Metastatic Liver Carcinoma in the Lung (tissue), 2 donors: ENCODE measurements around the genes SPRED2 and CNRIP1.

DNA sequence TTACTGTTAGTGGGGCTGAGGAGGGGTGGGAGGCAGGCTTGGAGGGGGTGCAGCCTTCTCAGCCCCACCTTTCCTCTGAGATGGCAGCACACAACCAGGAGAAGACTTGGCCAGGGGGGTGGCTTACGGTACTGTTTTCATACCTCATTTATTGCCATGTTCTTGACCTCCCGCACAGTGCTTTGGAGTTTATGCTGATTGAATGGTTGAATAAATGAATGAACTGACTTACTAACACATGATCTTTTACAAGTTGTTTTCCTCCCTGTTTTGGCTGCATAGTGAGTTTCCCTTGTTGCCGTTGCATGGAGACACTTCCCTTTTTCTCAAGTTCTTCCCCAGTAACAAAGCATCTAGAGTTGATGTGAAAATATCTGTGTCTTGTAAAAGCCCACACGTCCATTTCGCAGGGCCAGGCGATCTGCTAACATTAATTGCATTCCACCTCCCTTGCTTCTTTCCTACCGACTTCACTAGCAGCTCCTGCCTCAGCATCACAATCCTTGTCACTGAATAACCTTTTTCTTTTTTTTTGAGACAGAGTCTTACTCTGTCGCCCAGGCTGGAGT, 35.7 kb upstream of the RAB1A start:
- PRO-cap, 2 experiments, result peak in 1 of 2 experiments; most common plus-strand start position 403 of the sequence (in 1); most common minus-strand start position 184 of the sequence (in 1)

DNA sequence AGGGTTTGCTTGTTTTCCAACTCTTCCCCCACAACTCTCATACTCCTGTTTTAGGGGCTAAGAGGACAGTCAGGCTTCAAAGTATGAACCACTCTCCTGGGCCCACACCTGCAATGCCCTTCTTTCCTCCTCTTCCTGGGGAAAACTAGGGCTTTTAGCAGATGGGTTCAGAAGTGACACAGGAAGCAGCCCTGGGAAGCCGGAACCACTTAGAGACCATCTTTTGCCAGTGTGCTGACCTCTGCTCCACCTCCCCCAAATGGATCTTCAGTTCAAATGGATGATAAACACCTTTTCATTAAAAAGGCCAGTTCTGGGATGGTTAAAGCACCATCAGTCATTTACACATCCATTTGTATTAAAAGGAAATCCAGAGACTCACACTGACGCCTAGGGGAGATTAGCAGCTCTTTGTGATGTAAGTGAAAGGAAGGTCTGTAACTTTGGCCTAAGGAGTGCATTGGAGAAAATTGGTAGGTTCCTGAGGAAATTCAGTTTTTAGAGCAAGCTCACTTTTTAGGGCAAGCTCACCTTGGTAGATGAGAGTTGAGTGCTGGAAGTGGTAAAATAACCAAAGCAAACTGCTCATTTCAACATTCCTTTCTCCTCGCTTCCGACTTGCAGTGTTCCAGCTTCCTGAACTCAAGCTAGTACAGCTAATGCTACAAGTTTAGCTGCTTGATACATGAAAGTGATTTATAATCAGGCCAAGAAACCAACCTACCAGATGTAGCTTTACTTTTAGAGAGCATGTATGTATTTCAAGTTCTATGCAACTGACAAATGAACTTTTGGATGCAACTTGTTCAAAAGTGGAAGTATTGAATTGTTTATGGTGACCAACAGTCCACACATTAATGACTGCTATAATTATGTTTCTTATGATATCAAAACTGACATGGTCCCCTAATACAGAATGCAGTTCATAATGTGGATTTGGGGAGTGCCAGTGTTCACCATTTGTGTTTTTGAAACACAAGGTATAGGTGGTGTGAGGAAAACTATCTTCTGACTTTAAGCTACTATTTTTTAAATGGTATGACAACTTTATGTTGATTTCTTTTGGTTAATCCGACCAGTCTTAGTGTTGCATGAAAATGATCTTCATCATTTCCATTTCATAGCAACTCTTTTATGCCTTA, 47.8 kb downstream of the ACTR2 start:
- PRO-cap, 2 experiments, result no peak in any of the 2 experiments

GRCh38 chr2:65366512-65367020, 65.8 kb downstream of the SPRED2 start:
- PRO-cap, 2 experiments, result no peak in any of the 2 experiments

- PRO-cap, 2 experiments, result no peak in any of the 2 experiments
These were observed 36.9 kb downstream of the SPRED2 start for GRCh38 chr2:65395419-65396079.

DNA sequence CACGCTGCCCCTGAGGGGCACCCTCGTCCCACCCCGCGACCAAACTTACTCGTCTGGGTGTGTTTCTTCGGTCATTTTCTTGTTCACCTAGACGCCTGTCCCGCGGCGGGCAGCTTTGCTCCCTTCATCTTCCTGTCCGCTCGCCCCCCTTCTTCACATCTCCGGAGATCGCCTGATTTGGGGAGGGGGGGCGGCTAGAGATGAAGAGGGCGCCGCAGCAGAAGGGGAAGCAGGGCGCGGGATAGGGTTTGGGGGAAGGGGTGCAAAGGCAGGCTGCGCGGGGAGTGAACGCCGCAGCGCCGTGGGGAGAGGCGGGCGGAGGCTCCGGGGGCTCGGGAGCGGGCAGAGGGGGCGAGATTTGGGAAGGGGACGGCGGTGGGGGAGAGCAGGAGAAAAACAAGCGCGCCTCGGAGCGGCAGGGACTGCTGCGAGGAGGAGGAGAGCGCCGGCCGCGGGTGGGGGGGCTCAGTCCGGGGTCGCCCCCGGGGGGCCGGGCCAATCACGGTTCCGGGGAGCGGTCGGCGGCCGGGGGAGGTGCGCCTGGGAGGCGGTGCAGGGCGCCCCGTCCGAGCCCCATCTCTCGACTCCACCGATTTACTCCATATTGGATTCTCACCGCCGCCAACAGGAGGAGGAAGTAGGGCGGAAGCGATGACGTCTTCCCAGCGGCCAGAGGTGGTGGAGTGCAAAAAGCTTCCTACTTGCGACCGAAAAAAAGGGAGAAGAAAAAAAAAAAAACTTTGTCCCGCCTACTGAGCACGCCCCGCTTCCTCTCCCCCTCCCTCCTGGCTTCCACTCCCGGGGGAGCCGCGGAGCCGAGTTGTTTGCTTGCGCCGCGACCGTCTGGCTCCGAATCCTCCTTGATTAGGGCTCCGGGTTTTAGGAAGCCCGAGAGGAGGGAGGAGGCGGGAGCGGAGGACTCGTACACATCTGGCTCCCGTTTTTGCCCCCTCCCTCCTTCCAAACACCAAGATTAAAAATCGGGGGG, at the start of gene SPRED2:
SPRED2 (minus strand) TSS at position 687 of the 988 bp plus-strand sequence.
- PRO-cap, 2 experiments, result peak in 2 of 2 experiments; most common plus-strand start position 795 of the sequence (in 2); most common minus-strand start position 142 of the sequence (in 1)

GRCh38 chr2:65545685-65546376, 113.4 kb upstream of the SPRED2 start:
- PRO-cap, 2 experiments, result no peak in any of the 2 experiments

GRCh38 chr2:65608448-65608798, 176.0 kb upstream of the SPRED2 start:
- PRO-cap, 2 experiments, result no peak in any of the 2 experiments

DNA sequence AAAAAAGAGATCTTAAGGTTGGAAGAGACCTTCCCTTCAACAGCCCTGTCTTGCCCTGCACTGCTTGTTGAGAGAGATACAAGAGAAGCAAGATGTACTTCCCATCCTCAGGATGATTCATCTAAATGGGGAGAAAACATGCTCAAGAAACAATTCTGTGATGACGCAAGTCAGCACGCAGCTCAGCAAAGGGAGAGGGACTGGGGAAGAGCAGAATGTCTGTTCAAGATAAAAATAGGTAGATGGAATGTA, 198.2 kb upstream of the SPRED2 start:
- PRO-cap, 2 experiments, result no peak in any of the 2 experiments

DNA sequence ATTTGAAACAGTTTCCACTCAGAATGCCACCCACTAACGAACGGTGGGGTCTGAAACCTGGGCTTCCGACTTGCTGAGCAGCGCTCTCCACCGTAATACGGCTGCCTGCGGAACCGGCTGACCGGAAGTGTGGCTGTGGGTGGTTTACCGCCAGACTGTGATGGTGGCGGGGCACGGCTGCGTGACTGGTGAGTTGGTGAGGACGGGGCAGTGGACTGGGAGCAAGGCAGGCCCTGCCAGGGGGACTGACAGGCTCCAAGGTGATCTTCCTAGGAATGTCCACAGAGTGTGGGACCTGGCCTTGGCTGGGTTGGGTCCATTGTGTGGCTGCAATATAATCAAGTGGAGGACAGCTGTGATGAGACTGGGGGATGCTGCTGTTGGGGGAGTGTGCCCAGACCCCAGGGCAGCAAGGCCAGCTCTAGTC, 357.6 kb upstream of the SPRED2 start:
- PRO-cap, 2 experiments, result no peak in any of the 2 experiments

- PRO-cap, 2 experiments, result no peak in any of the 2 experiments
These were observed 386.8 kb upstream of the SPRED2 start for GRCh38 chr2:65819031-65819741.

GRCh38 chr2:66007103-66007318, 427.9 kb upstream of the MEIS1 start:
- PRO-cap, 2 experiments, result no peak in any of the 2 experiments

GRCh38 chr2:66439038-66439615, 4.2 kb downstream of the MEIS1 start:
- PRO-cap, 2 experiments, result no peak in any of the 2 experiments

GRCh38 chr2:66575729-66576356, 140.9 kb downstream of the MEIS1 start:
- PRO-cap, 2 experiments, result peak in 2 of 2 experiments; most common plus-strand start chr2:66576083 (in 2)

DNA sequence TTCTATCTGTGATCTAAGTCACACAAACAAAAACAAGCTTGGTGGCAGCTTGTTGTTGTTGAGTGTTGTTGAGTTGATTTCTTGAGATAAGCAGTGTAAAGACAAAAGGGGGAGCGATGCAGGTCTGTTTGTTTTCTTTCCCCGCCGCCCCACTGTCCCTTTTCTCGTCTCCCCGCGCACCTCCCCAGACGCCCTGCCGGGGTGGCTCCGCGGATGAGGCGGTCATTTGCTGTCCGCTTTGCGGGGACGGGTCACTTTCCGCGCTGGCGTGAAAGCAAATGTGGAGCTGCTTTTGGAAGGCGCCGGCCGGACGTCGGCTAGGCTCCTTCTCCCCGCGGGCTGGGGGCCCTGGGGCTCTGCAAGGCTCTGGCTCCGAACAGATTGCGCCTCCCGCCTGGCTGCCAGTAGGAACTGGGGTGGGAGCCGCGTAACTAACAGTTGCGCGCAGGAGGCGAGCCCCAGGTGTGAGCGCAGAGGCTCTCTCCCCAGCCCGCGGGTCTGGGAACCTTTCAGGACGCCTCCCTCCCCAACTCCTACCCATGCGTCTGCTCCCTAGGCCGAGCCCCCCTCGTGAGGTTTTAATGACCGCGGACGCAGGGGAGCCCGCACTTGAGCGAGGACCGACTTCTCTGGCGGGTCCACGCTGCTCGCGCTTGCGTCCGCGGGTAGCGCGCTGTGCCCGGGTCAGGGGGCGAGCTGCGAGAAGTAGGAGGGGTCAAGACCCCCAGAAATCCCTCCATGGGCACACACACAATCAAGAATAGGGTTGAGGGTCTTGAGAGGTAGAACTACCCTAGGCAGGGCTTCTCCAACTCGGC, 146.6 kb downstream of the MEIS1 start:
- PRO-cap, 2 experiments, result peak in 2 of 2 experiments; most common plus-strand start position 277 of the sequence (in 1); most common minus-strand start position 154 of the sequence (in 1)

DNA sequence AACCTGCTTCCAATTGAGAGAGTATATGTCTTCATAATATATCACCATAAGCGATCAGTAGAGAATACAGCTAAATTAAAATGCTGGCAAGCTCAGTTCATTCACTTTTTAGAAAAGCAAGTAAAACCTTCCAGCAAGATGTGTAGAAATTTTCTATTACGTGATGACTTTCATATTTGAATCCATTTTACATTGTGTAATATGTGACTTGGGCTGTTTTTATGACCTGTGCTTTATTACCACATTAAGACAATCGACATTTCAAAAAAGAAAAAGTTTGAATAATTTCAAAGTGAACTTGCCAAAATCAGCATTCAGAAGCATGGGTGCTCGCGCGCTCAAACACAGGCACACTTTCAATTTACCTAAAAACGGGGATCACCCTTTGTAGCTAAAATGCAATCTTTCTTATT, 253.1 kb downstream of the MEIS1 start:
- PRO-cap, 2 experiments, result no peak in any of the 2 experiments

DNA sequence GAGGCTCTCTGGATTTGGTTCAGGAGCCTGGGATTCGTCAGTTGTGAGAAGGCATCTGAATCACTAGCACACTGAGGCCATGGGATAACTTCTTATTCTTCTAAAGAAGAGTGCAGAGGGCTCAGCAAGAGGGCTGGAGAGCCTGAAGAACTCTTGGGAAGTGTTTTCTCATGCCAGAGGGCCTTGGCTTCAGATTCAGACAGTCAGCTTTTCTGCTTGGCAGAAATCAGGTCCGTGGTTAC, 332.0 kb upstream of the ETAA1 start:
- PRO-cap, 2 experiments, result no peak in any of the 2 experiments

DNA sequence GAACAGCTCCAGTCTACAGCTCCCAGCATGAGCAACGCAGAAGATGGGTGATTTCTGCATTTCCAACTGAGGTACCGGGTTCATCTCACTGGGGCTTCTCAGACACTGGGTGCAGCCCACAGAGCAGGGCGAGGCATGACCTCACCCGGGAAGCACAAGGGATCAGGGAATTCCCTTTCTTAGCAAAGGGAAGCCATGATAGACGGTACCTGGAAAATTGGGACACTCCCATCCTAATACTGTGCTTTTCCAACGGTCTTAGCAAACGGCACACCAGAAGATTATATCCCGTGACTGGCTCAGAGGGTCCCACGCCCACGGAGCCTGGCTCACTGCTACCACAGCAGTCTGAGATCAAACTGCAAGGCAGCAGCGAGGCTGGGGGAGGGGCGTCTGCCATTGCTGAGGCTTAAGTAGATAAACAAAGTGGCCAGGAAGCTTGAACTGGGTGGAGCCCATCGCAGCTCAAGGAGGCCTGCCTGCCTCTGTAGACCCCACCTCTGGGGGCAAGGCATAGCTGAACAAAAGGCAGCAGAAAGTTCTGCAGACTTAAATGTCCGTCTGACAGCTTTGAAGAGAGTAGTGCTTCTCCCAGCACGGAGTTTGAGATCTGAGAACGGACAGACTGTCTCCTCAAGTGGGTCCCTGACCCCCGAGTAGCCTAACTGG, 1.1 kb upstream of the C1D start:
- PRO-cap, 2 experiments, result no peak in any of the 2 experiments

DNA sequence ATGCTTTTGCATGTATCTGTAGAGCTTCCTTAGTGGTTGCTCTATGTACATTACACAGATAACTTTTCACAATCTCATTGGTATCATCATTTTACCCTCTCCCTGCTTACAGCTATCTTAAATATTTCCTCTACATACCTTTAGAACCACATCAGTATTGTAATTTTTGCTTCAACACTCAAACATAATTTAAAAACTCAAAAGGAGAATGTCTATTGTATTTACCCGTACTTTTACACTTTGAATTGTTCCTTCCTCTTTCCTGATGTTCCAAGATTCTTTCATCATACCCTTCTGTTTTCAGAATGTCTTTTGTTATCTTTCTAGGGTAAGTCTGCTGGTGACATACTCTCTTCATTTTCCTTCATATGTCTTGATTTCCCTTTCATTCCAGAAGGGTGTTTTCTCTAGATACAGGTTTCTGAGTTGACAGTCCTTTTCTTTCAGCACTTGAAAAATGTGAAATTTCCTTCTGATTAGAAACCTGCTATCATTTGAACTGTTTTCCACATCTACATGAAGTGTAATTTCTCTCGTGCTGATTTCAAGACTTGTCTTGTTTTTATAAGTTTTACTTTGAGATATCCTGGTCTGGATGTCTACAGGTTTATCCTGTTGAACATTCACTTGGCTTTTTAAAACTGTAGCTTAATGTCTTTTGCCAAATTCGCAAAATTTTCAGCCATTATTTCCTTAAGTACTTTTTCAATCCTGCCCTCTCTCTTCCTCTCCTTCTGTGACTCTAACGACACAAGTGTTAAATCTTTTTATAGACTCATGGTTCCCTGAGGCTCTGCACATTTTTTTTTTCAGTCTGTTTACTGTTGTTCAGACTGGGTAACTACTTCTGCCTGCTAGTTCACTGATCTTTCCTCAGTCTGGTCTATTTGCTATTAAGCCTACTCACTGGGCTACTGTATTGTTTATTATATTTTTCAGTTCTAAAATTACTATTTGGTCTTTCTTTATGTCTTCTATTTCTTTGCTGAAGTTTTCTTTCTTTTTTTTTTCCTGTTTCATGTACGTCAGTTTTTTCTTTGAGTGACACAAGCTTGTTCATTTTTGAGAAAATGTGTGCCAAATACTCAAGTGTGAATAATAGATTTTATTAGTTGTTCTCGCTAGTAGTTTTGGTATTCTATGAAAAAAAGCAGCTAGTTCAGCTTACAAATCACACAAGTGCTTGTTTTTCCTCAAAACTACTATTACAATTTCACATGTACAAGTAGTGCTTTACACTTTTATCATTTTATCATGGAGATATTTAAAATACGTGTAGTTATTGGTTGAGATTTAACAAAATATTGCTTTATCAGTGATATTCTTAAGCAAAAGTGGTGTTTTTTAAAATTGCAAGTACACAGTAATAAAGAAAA, 21.5 kb downstream of the PPP3R1 start:
- PRO-cap, 2 experiments, result no peak in any of the 2 experiments

- PRO-cap, 2 experiments, result peak in 2 of 2 experiments; most common plus-strand start chr2:68319499 (in 1); most common minus-strand start chr2:68319913 (in 2)
These were observed at the start of gene CNRIP1 for GRCh38 chr2:68319302-68320024. TSS of gene CNRIP1 (minus strand) at chr2:68319949.

- PRO-cap, 2 experiments, result no peak in any of the 2 experiments
These were observed 24.8 kb downstream of the PLEK start for GRCh38 chr2:68389828-68390262.